Bronchial lymph node (tissue), 1 donor: ENCODE measurements around the gene KRTAP5-9.

DNA sequence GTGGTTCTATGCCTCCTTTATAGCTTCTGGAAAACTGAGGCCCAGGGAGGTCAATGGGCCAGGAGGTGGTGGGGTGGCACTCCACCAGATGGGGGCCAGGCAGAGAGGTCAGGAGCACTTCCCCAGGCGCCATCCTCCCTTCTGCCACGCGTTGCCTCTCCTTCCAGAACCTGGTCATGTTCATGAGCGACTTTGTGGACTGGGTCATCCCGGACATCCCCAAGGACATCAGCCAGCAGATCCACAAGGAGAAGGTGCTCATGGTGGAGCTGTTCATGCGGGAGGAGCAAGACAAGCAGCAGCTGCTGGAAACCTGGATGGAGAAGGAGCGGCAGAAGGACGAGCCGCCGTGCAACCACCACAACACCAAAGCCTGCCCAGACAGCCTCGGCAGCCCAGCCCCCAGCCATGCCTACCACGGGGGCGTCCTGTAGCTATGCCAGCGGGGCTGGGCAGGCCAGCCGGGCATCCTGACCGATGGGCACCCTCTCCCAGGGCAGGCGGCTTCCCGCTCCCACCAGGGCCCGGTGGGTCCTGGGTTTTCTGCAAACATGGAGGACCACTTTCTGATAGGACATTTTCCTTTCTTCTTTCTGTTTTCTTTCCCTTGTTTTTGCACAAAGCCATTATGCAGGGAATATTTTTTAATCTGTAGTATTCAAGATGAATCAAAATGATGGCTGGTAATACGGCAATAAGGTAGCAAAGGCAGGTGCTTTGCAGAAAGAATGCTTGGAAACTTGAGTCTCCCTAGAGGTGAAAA lies 15.3 kb upstream of the FADD start:
- PRO-cap = no peak

GRCh38 chr11:70233431-70233895 lies 30.4 kb downstream of the FADD start:
- PRO-cap = no peak

- PRO-cap = no peak
Measured at GRCh38 chr11:70312652-70313509, 42.4 kb downstream of the PPFIA1 start.

DNA sequence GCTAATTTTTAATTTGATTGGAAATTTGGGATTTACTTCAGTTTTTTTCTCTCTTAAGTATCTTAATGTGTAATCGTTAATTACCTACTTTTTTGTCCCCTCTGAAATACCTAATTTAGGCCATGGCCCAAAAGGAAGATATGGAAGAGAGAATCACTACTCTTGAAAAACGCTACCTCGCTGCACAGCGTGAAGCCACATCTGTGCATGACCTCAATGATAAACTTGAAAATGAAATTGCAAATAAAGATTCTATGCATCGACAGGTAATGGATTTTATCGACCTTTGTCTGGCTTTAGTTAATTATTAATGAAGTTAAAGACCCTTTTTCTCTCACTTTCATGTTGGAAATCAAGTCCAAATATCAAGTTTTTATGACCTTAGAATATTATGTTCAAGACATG lies 59.6 kb downstream of the PPFIA1 start:
- PRO-cap = no peak

DNA sequence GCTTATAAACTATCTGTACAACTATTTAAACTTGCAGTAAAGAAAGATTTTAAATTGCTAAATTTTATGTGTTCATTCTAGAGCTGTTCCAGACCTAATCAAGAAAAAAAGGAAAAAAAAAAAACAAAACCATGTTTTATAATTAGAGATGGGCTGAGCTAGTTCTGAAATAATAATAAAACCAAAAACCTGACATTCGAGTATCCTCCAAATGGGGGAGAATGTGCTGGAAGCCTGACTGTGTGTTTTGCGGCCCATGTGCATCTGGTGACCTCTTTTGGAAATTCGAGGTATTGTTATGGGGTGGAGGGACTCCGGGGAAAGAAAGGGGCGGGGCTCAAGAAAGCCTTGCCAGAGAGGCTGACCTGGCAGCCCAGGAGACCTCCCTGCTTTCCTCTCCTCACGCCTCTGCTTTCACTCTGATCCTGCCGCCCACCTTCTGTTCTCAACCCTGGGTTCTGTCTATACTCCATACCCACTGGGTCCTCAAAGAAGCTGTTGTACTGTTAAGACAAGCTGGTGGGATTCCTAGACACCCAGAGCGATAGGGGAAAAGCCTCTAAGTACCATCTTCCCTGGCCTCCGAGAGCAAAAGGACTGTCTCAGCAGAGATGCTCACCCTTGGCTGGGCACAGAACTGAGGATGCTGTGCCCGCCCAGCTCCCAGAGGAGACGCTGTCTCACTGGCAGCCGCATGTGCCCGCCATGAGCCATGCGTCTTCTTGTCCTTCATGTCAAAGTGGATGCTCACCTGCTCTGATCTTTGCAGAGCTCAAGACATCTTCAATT lies 73.0 kb downstream of the CTTN start:
- PRO-cap = no peak

DNA sequence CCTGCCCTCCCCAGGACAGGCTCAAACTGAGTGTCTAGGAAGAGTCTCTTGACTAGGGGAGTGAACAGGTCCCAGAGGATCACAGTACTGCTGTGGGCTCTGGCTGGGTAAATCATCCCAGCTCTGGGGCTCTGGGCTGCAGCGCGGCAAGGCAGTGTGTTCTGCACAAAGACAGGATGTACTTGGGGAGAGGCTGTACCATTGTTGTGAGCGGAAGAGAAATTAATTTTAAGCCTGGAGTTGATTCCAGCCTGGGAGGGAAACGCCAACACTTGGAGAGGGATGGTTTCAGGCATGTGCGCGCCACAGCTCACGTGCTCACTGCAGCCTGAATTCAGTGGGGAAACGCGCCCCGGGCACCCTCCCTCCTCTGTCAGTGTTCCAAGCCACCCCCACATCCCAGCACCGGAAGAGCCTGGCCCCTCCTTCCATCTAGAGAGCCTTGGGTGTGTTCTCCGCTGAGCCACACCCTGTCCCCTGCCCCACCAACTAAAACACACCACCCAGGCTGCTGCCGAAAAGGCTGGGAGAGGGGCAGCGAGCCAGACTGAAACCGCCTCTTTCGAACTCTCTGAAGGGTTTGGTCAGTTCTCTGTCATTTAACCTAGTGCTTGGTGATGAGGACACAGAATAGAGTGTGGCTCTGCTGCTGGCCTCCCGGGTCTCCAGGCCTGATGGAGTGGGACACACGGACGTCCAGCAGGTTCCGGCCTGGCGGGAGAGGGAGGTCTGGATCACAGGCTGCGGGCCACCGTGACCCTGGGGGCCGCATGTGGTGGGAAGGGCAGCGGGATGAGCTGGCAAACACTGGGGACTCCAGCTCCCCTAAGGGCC lies 230.7 kb downstream of the CTTN start:
- PRO-cap = no peak

DNA sequence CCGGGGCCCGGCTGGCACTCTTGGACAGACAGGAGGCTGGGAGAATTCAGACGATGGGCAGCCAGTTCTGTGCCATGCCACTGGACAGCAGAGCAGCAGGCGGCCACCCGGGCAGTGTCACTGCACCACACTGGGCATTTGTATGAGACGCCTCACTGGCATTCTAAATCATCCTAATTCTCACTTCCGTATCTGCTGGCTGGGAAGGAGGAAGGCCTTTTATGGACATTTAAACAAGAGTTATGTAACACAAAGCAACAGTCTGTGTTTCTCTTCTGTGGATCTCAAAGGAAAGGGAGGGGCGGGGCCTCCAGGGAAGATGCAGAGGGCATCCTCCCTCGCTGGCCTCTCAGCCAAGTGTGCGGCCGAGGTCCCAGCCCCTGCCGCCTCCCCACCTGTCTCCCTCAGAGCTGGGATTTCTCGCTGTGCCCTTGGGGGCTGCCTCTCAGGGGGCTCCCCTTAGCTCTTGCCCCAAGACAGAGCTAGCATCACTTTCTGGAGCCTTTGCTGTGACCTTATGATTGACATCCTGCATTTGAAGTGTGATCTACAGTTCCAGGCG lies 350.2 kb downstream of the SHANK2 start:
- PRO-cap = no peak

DNA sequence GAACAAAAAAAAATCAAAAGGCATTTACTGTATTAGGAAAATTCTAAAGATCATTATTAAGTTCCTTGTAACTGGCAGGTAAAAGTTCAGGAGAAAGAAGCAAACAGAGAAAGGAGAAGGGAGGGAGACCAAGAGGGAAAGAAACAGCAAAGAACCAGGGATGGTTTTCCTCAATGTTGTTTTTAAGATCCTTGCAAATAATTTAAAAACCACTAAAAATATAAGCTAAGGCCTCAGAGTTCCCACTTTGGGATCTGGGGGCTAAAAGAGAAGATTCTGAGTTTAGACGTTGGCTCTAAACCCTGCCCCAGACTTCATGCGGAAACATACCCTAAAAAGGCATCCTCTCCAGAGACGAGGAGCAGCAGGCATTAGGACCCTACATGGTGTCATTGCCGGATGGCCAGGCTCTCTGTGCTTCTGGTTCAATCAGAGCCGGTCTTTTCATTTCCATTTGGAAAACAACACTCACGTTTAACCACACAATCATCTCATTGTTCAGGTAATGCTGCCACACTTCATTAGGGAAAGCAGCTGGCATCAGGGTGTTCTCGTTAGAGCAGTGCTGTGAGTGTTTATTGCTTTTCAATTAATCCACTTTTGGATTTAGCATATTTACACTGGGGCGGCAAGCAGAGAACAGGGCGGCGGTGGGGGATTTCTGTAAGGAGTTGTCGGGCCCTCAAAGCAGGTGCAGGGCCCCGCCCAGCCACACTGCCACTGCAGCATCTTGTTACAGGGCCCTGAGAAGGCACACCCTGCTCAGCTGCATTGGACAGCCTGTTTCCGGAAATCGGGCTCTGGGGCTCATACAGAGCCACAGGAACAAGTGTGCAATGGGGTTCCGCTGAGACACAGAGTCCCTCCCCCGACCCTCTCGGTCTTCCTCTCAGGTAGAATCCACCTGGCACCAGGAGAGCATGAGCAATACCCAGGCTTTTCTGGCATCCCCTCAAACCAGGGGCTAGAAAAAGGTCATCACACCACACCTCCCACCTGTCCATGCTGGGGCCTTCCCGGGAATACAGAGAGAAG lies 338.6 kb downstream of the SHANK2 start:
- PRO-cap = no peak

GRCh38 chr11:71253137-71253826 lies 905 bp upstream of the SHANK2 start:
- PRO-cap = no peak

DNA sequence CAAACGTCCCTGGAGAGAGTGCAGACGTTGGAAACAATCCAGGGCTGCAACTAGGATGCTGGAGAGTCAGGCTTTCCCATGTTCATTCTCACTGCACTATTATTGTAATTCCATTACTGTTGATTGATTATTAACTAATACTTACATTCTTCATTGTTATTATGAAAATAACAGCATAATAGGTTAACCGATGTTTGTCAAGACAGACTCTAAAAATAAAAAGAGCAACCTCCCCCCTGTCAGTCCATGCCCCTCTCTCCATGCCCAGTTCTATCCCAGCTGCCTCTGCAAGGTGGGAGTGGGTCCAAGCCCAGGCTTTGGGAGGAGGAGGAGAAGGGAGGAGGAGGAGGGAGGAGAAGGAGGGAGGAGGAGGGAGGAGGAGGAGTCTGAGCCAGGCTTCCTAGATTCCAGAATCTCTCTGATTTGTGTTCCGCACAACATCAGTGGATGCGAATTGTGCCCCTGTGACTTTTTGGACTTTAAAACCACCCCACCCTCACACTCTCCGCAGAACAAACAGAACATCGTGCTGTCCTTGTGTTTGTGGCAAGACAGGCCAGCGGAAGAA lies 16.1 kb upstream of the SHANK2 start:
- PRO-cap = no peak

GRCh38 chr11:71433460-71434336 lies 14.5 kb downstream of the DHCR7 start:
- PRO-cap = no peak

GRCh38 chr11:71454628-71455070 lies 1.6 kb downstream of the NADSYN1 start:
- PRO-cap = no peak

GRCh38 chr11:71548267-71548580 lies at the start of gene KRTAP5-9:
KRTAP5-9 (plus strand) TSS chr11:71548420.
- PRO-cap = no peak

GRCh38 chr11:71639303-71639600 lies 56.6 kb upstream of the KRTAP5-11 start:
- PRO-cap = no peak

DNA sequence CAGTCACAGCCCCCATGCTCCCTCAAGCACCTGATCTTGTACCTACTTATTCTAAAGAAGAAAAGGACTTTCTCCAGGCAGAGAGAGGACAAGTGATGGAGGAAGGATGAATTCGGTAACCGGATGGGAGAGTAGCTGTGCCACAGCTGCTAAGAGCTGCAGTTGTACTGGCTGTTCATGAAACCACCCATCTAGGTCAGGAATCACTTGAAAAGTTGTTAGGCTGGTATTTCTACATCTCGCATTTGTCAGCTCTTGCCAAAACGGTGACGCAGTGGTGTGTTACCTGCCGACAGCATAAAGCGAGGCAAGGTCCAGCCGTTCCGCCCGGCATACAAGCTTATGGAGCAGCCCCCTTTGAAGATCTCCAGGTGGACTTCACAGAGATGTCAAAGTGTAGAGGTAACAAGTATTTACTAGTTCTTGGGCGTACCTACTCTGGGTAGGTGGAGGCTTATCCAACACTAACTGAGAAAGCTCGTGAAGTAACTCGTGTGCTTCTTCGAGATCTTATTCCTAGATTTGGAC lies 87.3 kb upstream of the DEFB108B start:
- PRO-cap = no peak

DNA sequence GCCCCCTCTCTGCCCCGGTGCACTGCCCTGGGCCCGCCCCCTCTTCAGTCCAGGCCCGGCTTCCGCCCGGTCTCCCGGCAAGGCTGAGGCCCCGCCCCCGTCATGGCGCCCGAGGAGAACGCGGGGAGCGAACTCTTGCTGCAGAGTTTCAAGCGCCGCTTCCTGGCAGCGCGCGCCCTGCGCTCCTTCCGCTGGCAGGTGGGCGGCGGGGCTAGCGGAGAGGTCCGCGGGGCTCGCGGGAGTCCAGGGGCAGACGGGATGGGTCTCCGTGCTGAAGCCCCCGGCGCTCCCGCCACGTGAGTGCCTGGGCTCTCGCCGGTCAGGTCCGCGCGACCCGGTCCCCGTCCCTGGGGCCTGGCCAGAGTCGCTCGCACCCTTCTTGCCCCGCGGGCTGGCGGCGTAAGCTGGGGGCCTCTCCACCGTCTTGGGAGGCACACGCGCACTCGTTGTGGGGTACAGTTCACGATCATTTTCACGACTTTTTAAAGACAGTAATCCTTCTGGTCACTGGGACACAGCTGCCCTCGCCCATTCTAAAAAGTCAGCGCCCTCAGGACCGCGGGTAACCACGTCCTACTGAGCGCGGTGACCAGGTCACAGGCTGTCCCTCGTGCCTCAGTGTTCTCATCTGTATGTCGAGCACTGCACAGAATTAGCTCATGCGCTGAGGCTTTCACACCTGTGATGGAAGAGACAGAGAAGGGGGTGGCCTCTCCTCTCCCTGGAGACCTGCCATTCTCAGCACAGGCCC lies 45.4 kb upstream of the DEFB108B start:
- PRO-cap = bidirectional peak, plus-strand start at position 112 of the sequence, minus-strand start outside the sequence

GRCh38 chr11:71940566-71941279 lies 11.9 kb downstream of the RNF121 start:
- PRO-cap = no peak

DNA sequence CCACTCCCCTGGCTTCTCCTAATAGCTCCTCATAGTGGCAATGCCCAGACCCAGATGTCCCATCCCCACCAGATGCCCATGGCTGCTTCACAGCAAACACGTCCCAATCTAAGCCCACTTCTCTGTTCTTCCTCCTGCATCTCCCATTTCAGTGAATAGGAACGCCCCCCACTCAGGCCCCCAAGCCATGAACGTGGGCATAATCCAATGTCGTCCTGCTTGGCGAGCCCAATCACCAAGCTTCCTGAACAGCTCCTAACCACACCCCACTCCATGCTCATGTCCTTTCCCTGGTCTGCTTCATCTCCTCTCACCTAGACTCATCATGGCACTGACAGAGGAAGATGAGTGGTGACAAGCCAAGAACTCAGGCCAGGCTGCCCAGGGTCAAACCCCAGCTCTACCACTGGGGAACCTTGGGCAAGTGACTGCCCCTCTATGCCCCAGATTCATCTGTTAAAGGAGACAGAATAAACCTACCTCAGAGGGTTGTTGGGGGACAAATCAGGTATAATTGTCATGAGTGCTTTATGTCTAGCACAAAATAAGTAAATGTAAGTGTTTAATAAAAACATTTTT lies 9.0 kb downstream of the IL18BP start:
- PRO-cap = no peak

DNA sequence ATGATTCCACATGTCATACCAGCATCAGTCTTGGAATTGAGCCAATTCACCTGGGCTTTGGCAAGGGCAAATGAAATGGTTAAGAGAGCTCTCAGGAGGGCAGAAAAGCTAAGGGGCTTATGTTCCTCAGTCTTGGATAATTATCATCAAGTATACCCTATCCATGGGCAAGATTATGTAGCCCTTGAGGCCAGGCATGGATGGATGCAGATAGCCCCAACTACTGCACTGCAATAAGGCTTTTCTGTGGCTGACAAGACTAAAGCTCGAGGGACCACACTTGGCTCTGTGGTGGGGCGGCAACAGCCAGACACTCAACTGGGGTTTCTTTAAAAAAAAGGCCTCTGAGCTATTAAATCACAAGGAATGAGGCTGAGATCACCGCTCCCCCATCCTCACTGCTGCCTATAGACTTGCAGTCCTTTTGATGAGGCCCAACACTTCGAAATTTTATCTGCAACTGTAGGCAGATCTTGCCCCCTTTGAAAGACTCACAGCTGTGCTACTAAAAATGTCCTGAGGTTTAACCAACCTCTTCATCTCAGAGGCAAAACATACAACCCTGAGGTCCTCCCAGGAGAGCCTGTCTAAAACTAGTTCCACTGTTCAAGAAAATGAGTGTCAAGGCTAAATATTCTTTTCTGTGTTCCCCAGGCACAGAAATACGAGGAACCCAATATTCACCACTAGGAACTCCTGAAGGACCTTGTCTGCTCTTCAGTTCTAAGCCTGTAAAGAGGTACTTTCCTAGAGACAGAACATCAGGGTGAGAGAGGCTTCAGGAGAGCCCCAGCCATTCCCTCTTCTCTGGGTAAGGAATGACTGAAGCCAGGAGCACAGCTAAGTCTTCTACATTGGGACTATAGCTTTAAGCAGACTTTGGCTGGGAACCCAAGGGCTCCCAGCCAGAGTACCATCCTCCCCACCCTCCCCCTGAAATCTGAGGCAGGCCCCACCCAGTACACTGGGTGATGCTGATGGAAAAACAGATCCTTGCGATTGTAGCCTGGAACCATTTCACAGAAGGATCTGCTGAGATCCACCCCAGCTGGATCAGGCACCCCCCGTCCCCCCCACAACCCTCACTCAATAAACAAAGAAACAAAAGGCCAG lies 39.4 kb downstream of the IL18BP start:
- PRO-cap = unidirectional peak, plus-strand start at position 362 of the sequence; unidirectional peak, plus-strand start at position 998 of the sequence

- PRO-cap = unidirectional peak, minus-strand start at chr11:72070093
Measured at GRCh38 chr11:72069707-72070410, 10.5 kb downstream of the NUMA1 start.